Spleen (tissue), 7 donors: ENCODE results near the gene RELL1.

GRCh38 chr4:37561501-37561823 lies 107.7 kb downstream of the C4orf19 start:
- PRO-cap, 4 experiments, result no peak in any of the 4 experiments
- RAMPAGE, long total RNA, 4 experiments, result no peak in any of the 4 experiments

- PRO-cap, 4 experiments, result no peak in any of the 4 experiments
- RAMPAGE, long total RNA, 4 experiments, result no peak in any of the 4 experiments
These were observed 41.2 kb downstream of the RELL1 start for GRCh38 chr4:37644764-37645531.

GRCh38 chr4:37662579-37663586 lies 23.3 kb downstream of the RELL1 start:
- PRO-cap, 4 experiments, result peak in 3 of 4 experiments; most common plus-strand start chr4:37662985 (in 1); most common minus-strand start chr4:37663168 (in 2)
- RAMPAGE, long total RNA, 4 experiments, result no peak in any of the 4 experiments

- PRO-cap, 4 experiments, result no peak in any of the 4 experiments
- RAMPAGE, long total RNA, 4 experiments, result no peak in any of the 4 experiments
These were observed 10.3 kb downstream of the RELL1 start for GRCh38 chr4:37675794-37676401.

DNA sequence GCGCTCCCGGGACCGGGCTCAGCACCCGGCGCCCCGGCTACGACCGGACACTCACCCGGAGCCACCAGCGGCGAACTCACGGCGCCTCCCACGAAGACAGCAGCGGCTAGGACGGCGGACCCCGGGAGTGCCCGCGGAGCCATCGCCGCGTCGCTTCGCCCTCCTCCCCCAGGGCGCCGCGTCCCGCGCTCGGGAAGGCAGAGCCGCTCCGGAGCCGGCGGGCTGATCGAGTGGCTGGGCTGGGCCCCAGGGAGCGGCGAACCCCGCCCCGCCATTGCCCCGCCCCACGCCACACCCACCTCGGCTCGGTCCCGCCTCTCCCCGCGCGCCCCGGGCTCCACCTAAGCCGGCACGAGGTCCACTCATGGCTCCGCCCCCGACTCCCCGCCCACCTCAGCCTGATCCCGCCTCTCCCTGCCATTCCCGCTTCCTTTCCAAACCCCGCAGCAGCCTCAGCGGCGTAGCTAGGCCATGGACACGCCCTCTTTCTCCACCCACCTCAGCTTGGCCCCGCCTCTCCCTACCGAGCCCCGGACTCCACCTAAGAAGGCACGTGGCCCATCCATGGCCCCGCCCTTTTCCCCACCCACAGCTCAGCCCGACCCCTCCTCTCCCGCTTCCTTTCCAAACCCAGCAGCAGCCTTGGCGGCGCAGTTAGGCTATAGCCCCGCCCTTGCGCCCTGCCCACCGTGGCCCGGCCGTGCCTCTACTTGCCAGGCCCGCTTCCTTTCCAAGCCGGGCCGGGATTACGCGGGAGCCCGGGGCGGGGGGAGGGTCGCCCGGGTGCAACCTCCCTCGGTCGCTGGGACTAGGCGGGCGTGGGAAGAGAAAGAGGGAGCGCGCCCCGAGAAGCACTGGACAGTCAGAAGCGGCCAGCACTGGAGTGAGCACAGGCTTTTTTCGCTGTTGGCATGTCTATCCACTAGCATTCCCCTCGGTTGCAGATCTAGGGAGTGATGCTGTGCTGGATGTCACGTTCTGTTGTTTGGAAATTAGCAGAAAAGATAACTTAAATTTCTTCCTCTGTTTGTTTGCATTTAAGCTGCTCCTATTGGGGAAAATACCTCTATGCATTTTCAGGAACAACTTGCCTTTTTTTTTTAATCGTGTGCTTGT lies at the start of gene RELL1:
Gene RELL1, minus strand, starts transcription at position 232 of the 1,116 bp plus-strand sequence.
- PRO-cap, 4 experiments, result peak in 4 of 4 experiments; most common plus-strand start position 420 of the sequence (in 2); most common minus-strand start position 232 of the sequence (in 3)
- RAMPAGE, long total RNA, 4 experiments, result start-site peak on the minus strand in 4 of 4 experiments, centred at positions 190 to 205 of the sequence, 385 to 1,183 reads per replicate

GRCh38 chr4:37891528-37892147 lies 754 bp downstream of the TBC1D1 start:
- PRO-cap, 4 experiments, result peak in 4 of 4 experiments; most common plus-strand start chr4:37891576 (in 4); most common minus-strand start chr4:37891739 (in 4)
- RAMPAGE, long total RNA, 4 experiments, result no peak in any of the 4 experiments

DNA sequence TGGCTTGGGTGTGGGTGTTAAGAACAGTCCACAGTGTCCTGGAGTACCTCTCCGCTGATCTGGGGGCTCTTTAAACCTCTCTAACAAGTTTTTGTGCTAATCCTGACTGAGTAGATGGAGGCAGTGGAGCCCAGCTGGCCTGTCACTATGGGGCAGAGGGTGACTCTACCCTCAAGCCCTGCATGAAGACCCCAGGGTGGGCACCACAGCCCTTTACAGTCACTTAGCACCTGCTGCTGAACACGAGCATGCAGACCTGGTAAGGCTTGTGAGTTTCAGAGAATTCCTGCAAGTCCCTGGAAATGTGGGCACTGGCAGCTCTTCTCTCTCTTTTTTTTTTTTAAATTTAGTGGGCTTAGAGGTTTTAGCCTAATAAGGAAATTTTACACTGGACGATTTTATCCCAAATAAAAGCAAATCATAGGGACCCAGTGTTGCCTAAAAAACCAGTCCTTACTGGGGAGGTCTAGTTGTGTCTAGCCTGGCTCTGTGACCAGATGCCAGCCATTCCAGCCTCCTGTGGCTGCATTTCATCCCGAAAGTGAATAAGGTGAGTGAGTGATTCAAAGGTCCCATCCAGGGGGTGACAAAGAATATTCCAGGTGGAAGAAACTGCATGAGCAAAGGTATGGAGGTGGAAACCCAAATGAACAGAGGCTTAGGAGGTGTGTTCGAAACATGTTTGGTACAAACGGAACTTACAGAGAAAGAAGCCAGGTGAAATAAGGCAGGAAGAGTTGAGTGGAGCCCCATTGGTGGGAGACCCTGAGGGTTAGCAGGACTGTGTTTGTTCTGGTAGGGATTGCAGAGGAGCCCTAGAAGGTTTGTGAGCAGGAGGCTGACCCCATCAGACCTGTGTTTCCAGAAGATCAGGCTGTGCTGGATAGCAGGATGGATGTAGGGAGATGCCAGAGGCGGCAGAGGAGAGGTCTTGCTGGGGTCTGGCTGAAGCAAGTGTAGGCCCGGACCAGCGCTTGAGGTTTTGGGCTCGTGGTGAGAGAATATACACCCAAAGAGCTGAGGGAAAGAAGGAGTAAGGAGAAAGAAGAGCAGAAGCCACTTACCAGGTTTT lies 31.4 kb downstream of the PTTG2 start:
- PRO-cap, 4 experiments, result no peak in any of the 4 experiments
- RAMPAGE, long total RNA, 4 experiments, result start-site peak on the plus strand in 1 of 4 experiments, centred at positions 421 to 817 of the sequence, 7 to 16 reads per replicate

- PRO-cap, 4 experiments, result no peak in any of the 4 experiments
- RAMPAGE, long total RNA, 4 experiments, result no peak in any of the 4 experiments
These were observed 90.3 kb downstream of the PTTG2 start for GRCh38 chr4:38050419-38050928.

DNA sequence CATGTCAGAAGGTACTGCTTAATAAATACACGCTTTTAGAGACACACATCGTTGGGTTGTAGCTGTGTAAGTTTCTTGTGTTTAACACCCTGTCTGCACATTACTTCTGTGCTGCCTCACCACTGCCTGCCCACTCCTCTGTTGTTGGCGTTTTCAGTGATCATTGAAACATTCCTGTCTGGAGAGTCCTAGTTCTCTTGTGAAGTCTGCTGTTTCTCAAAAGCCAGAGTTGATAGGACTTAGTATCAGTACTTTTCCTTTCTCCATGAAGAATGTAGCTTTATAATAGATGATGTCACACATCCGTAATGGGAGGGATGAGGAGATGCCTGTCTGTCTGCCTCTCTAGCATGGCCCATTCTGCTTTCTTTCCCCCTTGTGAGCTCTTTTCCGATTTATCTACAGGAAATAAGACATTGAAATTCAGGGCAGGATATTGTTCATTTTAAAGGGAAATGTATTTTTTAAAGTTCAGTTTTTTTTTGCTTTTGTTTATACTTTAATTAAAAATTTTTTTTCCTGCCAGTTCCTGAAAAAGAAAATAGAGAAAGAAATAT lies 90.8 kb downstream of the PTTG2 start:
- PRO-cap, 4 experiments, result peak in 1 of 4 experiments; most common plus-strand start position 321 of the sequence (in 1); most common minus-strand start position 256 of the sequence (in 1)
- RAMPAGE, long total RNA, 4 experiments, result no peak in any of the 4 experiments

DNA sequence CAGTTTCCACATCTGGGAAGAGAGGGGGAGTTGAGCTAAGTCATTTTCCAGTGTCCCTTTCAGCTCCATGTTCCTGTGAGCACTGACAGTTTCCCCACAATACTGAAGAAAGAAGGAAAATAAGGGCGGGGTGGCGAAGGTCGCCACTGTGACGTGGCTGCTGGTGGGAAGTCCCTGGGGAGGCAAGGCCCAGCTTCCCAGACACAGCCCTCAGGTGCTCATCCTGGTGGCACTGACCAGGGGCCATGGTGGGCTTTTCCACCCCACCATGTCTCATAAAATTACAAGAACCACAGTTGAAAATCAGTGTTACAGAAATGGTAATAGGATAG lies 121.9 kb downstream of the PTTG2 start:
- PRO-cap, 4 experiments, result no peak in any of the 4 experiments
- RAMPAGE, long total RNA, 4 experiments, result no peak in any of the 4 experiments

GRCh38 chr4:38109834-38110403 lies 149.7 kb downstream of the PTTG2 start:
- PRO-cap, 4 experiments, result no peak in any of the 4 experiments
- RAMPAGE, long total RNA, 4 experiments, result no peak in any of the 4 experiments

GRCh38 chr4:38154526-38155333 lies 194.5 kb downstream of the PTTG2 start:
- PRO-cap, 4 experiments, result no peak in any of the 4 experiments
- RAMPAGE, long total RNA, 4 experiments, result no peak in any of the 4 experiments

GRCh38 chr4:38231644-38231908 lies 271.4 kb downstream of the PTTG2 start:
- PRO-cap, 4 experiments, result no peak in any of the 4 experiments
- RAMPAGE, long total RNA, 4 experiments, result no peak in any of the 4 experiments

DNA sequence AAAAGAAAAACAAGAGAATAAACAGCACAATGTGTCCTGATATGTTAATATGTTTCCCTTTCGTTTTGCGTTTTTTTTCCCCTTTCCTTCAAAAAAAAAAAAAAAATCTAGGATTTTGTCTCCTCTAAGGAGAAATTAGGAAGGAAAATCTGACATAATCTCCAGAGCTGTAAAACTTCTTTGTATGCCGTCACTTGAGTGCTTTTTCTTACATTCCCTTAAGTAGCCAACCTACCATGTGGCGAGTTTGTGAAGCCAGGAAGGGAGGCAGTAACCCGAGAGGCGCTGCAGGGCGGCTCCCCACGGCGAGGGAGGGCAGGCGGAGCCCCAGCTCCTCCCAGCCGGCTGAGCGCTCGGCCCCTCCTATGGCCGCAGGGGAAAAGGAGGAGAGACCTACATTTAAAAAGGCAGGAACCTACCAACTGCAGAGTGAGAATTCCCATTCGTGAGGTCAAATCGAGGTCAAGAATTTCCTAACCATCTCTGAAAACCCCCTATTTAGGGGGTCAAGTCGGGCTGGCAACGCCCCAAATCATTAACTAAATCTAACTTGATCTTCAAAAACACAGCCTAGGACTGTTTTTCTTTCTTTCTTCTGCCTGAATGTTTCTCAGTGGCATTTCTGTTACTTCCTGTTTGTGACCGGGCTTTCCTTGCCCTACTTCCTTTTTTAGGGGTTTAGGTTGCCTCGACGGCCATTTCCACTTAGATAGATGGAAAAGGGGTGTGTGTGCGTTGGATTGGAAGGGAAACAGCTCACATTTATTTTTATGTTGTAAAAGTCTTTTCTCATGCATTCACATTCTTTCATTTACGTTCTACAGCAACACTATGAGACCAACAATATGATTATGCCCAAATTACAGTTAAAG lies 345.1 kb upstream of the KLF3 start:
- PRO-cap, 4 experiments, result peak in 4 of 4 experiments; most common plus-strand start position 366 of the sequence (in 3); most common minus-strand start position 272 of the sequence (in 4)
- RAMPAGE, long total RNA, 4 experiments, result no peak in any of the 4 experiments

- PRO-cap, 4 experiments, result no peak in any of the 4 experiments
- RAMPAGE, long total RNA, 4 experiments, result no peak in any of the 4 experiments
These were observed 344.3 kb upstream of the KLF3 start for GRCh38 chr4:38319612-38320272.

GRCh38 chr4:38325055-38325593 lies 338.9 kb upstream of the KLF3 start:
- PRO-cap, 4 experiments, result no peak in any of the 4 experiments
- RAMPAGE, long total RNA, 4 experiments, result no peak in any of the 4 experiments

GRCh38 chr4:38673554-38674107 lies 9.6 kb downstream of the KLF3 start:
- PRO-cap, 4 experiments, result peak in 1 of 4 experiments; most common plus-strand start chr4:38673609 (in 1)
- RAMPAGE, long total RNA, 4 experiments, result no peak in any of the 4 experiments

DNA sequence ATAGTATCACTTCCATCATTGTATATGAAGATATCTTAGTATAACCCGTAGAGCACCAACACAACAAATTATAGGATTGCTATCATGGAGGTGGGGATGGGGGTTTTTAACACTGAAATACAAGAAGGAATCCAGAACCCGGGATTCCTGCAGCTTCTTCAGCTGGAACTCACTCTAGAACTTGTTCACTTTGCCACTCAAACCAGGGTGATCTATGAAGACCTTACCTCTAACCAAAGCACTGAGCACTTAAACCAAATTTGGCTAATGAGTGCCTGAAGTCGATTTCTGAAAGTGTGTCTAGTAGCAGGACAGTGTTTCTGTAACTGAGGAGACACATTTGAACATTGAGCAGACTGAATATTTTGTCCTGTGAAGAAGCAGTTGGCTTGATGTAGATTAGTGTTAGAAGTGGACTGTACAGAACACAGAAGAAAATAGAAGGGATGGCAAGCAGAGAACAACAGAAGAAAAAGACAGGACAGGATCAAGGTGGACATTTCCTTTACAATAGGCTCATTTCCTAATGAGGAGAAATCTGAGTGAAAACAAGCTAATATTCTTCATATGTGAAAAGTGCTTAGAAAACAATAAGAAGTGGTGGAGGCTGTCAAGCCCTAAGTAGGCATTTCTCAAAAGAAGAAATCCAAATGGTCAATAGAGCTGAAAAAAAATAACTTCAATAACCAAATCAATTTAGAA lies 14.8 kb downstream of the KLF3 start:
- PRO-cap, 4 experiments, result no peak in any of the 4 experiments
- RAMPAGE, long total RNA, 4 experiments, result no peak in any of the 4 experiments

- PRO-cap, 4 experiments, result no peak in any of the 4 experiments
- RAMPAGE, long total RNA, 4 experiments, result no peak in any of the 4 experiments
These were observed 22.6 kb downstream of the KLF3 start for GRCh38 chr4:38686506-38687005.

- PRO-cap, 4 experiments, result peak in 1 of 4 experiments; most common minus-strand start chr4:38762533 (in 1)
- RAMPAGE, long total RNA, 4 experiments, result no peak in any of the 4 experiments
These were observed 20.2 kb downstream of the TLR10 start for GRCh38 chr4:38762528-38763060.